Diencephalon (tissue), 2 donors: ENCODE results near the gene SMIM21.

GRCh38 chr18:69895160-69895403, 52.6 kb downstream of the CD226 start:
- RAMPAGE, long total RNA = no peak

- RAMPAGE, long total RNA = no peak
Measured at GRCh38 chr18:70421837-70422803, 133.3 kb downstream of the SOCS6 start.

DNA sequence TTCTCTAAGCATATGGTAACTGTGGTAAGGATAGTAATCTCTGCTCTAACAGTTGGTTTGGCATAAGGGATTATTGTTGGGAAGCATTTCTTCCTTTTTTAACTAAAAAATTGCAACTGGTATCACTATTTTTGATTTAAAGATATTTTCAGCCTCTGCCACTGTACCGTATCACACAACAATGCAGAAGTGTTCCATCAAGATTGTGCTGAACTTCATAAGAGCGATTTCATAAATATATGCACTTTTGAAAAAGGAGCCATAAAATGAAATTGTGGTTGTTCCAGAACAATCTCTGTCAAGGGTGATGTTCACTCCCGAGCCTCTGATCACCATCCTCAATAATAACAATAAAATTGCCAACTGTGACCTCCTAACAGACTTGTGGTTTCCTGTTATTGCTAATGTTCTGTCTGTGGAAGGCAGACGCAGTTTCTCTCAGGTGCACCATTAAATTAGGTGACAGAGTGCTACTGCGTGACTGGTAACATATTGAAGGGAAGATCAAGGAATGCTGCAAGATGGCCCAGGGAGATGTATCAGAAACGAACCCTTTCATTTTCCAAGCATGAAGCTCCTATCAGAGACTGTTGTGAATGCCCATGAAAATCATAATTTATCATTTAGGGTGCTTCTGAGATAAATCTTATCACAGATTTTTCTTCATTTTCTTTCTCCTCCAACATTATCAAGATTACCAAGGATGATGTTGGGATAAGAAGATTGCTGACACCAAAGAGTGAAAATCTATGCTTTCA, 383.8 kb downstream of the SOCS6 start:
- RAMPAGE, long total RNA = no peak

DNA sequence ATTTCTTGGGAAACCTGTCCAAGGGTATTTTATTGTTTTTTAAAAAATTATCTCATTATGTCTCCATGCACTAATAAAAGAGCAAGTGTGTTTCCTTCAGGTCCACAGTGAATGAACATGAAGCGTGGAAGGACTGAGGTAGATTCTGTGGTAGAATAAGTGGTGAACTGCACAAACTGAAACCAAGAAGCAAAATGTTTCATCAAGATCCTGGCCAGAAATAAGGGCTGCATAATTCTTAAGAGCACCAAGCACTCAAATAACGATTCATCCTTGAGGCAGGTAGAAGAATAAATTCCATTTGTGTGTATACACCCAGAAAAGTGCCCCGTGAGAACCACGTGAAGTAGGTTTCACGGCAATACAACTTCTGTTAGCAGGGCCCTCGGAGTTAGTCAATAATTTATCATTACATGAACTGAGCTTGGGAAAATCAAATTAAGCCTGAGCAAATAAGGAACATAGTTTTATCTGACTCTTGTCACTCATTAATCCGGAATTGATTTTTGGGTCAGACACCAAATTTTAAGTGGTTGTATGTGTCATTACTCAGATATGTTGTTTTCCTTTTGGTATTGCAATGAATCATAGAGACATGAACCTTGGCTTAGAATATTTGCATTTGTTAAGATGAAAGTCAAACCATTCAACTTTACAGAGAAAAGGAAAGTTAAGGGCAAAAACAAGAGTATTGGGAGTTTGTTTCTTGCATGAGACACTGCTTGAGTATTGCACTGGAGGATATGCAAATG, 472.5 kb upstream of the NETO1 start:
- RAMPAGE, long total RNA = no peak

- RAMPAGE, long total RNA = no peak
Measured at GRCh38 chr18:74520861-74521231, 13.5 kb upstream of the CNDP1 start.

- RAMPAGE, long total RNA = no peak
Measured at GRCh38 chr18:74598024-74598892, 588 bp downstream of the ZNF407 start.

GRCh38 chr18:74600076-74600757, 2.5 kb downstream of the ZNF407 start:
- RAMPAGE, long total RNA = no peak

GRCh38 chr18:74631438-74632482, 34.1 kb downstream of the ZNF407 start:
- RAMPAGE, long total RNA = no peak

- RAMPAGE, long total RNA = no peak
Measured at GRCh38 chr18:75010151-75010861, 198.6 kb downstream of the PTGR3 start.

DNA sequence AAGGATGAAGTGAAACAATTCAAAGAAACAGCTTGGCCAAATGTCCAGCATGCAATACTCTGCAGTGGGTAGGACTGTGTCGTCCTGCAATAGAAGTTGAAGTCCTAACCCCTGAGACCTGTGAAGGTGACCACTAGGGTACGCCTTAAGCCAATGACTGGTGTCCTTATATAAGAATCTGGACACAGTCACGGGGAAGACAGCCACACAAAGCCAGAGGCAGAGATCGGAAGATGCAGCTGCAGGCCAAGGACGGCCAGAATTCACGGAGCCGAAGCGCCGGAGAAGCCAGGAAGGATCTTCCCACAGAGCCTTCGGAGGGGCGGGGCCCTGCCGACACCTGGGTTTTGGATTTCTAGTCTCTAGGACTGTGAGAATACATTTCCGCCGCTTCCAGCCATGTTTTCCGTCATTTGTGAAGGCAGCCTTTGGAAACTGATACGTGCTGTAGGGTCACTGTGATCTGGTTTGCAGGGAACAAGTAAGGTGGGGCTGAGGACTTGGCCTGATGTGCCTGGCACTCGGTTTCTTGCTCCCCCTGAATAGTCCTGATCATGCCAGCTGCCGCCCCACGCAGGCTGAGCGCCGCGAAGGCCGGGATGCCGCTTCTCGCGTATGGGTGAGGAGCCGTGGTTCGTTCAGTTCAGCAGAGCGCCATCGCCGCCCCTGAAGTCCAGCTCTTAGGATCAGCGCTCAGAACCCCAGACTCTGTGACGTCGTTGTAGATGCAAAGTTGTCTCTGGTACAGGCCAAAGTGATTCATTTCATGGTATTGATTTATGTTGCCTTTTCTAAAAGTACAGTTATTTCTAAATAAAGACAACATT, 38.7 kb downstream of the PTGR3 start:
- RAMPAGE, long total RNA = no peak

GRCh38 chr18:75226162-75226951, 15.8 kb downstream of the TSHZ1 start:
- RAMPAGE, long total RNA = no peak

- RAMPAGE, long total RNA = no peak
Measured at GRCh38 chr18:75246759-75247557, 36.4 kb downstream of the TSHZ1 start.

DNA sequence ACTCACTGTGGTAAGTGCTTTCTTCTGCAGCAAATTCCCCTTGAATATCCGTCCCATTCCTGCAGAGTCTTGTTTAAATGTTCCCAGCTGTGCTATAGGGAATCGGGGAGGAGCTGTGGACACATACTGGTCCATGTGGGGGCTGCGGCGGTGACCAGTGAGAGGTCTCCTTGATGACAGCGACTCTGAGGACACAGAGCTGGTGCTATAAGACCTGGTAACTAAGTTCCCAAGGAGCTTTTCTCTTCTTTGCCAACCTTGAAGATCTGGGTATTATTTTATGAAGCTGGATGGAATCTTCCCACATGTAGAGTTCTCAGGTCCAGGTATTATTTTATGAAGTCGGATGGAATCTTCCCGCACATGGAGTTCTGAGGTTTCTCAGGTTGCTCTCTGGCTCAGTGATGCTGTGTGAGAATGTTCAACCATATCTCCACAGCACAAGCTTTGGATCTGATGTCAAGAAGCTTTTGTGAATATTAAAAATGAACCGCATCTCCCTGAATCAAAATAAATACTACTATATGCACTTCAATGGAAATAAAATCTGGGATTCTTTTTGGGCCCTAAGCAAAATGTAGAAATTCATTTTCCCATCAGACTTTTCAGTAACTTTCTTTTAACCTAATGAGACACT, at the start of gene SMIM21:
Gene SMIM21, minus strand, starts transcription at position 275 of the 637 bp plus-strand sequence.
- RAMPAGE, long total RNA = no peak

DNA sequence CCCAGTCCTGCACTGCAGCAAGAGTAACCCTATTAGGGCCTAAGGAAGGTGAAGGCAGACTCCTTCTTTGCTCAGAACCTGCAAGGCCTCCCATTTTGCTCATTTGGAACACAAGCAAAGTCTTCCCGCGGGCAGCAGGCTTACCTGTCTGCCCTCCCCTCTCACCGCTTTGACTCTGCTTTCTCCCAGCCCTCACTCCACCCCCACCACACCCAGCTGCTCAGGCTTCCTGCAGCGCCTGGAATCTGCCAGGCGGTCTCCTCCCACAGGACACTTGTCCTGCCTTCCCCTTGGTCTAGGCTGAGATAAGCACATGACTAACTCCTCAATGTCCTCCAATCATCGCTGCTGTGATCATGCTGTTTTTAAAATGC, 430.1 kb downstream of the ZNF516 start:
- RAMPAGE, long total RNA = no peak

DNA sequence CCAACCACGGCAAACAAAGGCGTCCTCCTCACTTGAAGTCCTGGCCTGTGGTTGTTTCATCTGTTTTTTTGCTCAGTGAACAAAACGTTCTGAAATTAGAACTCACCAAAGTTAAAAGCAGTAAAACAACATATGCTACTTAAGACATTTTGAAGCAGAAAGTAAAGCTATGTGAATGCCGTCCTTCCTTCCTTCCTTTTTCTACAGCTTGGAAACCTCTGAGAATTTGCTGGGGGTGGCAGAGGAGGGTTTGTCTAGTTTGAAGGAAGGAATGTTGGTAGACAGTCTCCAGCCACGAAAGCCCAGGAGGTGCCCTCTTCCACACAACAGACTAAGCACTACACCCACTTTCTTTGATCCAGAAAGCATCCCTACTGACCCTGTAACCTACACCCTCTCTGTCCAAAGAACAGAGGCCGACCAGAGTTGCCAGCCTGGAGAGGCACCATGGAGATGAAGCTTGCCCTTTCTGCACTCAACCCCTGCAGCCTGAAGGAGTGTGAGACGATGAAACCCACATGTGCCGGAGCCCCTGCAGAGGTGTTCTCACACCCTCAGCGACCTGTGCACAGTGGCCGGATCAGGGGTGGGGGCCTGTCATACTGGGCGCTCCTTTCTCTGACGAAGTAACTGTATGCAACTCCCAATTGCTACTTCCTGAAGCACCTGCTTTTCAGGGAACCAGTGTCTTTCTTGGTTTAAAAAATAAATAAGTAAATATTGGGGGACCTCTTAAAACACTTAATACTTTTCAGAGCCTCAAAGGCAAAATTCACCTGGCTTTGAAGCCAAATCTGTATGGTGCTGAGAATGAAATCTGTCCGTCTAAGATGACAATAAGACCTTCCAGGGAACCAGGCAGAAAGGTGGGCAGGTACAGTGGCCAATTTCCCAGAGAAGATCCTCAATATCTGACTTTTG, 136.3 kb downstream of the ZNF516 start:
- RAMPAGE, long total RNA = no peak

DNA sequence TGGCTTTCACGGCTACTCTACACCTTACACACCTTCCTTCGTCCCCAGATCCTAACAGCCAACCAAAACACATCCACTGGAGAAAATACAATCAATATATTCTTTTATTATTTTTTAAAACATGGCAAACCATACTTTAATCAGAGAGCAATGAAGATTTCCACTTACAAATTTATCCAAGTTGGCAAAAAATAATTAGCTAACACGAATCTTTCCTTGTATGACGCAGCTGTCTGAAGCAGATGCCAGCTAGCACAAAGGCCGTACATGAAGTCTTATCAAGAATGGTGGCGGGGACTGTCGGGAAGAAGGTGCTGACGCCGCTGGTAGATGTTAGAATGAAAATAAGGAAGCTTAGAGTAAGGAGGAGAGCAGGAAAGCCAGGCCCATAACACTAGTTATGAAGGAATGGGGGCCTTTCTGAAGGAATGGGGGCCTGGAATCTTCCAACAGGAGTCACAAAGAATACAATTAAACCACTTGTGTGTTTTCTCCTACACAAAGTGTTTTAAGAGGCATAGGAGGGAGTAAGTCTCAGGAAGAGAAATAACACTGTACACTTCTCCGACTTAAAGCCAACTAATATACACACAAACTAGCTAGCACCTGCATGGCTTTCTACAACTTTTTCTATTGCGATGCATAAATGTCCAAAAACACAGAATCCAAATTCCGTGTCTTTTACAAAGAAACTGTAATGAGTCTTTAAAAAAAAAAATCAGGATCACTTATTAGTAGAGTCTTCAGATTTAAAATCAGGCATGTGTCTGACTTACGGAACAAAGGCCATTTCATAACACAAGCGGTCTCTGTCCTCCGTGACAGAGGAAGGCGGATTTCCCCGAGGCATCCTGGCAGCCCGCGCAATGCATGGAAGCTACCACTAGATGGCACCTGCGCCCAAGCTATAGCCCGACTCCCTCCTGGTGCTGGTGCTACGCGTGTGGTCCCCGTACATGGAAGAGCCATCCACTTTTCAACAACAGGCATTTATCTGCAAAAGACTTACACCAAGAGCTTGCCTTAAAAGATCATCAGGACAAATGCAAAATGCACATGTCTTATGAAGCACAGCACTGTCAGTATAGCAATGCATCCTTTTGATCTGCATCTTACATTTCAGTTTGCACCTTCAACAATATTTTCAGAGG, 96.5 kb downstream of the ZNF516 start:
- RAMPAGE, long total RNA = no peak

DNA sequence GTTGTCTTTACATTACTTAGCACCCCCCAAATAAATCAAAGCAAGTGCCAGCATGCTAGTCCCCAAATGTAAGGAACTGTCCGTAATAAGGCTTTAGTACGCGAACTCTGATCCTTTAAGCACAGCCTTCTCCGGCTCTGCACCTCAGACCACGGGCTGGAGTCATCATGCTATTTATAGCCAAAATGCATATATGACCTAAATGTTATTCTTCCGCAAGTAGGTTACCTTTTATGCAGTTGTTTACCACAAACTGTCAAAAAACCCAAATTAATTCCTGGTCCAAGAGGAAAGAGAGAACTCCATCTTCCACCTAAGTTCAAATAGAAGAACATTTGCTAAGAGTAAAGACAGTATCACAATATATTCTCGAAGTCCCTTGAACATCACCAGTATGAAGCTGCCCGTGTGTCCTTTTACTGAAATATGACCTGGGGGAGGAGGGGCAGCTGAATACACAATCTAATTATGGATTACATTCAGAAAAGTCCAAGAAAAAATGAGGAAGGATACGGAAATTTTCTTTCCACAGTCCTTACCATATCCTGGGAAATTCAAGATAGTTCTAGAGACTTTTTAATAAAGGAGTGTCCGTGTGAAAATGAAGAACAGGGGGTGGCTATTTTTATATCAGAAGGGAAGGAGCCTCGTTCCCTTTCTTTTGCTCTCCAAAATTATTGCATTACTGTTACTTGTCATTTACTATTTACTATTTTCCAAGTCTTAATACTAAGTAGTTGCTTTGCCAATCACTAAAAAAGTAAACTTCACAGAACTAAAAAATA, 42.5 kb downstream of the ZNF516 start:
- RAMPAGE, long total RNA = no peak

DNA sequence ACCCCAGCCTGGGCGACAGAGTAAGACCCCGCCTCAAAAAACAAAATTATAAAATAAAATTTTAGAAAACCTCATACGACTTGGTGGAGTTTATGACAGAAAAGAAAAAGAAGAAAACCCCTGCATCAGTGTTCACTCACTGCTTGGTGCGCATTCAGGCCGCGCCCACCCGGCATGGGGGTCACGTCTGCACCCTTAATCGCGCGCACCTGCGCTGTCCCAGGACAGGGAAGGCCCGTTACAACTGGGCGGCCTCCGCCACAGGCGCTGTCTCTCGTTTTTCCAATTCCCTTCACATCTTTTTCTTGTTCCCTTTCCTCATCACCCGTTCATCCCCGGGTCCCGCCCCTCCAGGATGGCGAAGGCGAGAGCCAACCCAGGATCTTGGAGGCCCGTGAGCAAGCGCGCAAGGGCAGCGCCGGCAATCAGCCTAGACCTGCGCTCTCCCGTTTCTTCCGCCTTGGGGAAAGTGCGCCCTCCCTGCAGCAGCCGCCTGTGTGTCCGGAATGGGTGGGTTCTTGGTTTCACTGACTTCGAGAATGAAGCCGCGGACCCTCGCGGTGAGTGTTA, 35.1 kb upstream of the ZNF236 start:
- RAMPAGE, long total RNA = no peak

DNA sequence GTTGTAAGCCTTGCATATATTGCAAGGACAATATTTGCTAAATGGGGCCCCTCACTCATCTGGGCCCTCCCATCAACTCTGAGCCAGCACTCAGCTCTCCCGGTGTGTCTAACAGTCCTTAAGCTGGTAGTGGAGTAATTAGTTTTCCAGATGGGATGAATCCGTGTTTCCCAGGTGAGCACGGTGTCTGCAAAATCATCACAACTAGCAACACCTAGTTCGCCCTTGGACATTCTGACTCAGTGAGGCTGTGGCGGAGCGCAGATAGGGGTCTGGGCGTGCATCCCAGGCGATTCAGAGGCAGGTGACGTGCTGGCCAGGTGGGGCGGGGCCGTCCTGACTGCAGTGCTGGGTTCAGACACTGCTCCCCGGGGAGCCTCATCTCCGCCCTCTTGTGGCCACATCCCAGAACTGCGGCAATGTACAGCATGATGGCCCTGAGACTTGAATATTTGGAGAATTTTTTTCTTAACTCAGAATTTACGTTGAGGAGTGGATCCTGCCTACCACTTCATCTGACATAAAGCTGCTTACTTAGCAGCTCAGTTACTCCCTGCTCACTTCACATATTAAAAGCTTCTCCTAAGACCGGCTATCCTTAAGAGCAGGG, 149.4 kb downstream of the MBP start:
- RAMPAGE, long total RNA = no peak

GRCh38 chr18:77006407-77007157, 126.0 kb downstream of the MBP start:
- RAMPAGE, long total RNA = no peak